Hair follicle dermal papilla cell (primary cell): ENCODE results near the genes SFXN1, NOP16 and PRELID1.

DNA sequence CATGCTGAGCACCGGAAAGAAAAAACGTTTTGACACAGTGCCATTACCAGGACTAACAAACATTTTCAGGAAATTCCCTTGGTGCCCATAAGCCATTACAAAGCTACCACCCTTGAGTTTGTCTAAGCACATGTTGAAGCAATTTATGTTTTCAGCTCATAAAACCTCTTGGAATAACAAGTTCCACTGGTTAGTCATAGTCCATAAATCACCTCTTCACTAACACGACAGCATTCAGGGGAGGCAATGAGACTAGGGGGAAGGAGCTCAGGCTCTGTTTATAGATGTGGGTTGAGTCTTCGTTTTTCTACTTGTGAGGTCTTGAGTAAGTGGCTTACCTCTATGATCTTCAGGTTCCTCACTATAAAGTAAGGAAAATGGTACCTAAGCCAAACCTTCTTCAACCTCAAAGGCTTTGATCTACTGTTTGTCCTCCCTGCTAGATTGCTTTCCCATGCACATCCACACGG, 65.5 kb downstream of the DRD1 start:
- CAGE, long polyA plus RNA: no peak

DNA sequence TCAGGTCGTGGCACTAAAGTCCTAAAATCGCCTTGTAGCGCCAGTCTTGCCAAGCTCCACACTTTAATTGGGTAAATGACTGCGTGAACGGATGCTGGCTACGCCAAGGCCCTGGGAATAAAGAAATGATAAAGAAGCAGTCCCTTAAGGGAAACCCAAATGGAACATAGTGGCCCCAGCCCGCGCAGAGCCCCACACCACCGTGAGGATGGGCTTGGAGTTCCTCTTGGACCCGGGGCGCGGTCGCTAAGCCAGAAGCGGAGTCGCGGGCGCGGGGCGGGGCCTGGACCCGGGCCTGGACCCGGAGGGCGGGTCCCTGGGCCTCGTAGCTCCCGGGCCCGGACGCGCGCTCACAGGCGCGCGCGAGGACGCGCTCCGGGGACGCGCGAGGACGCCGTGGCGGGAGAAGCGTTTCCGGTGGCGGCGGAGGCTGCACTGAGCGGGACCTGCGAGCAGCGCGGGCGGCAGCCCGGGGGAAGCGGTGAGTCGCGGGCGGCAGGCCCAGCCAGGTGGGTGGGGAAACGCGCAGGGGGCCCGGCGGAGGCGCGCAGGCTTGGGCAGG, at the start of gene SFXN1:
SFXN1 (plus strand) TSS at position 402 of the 562 bp plus-strand sequence.
- CAGE, long polyA plus RNA: no peak

DNA sequence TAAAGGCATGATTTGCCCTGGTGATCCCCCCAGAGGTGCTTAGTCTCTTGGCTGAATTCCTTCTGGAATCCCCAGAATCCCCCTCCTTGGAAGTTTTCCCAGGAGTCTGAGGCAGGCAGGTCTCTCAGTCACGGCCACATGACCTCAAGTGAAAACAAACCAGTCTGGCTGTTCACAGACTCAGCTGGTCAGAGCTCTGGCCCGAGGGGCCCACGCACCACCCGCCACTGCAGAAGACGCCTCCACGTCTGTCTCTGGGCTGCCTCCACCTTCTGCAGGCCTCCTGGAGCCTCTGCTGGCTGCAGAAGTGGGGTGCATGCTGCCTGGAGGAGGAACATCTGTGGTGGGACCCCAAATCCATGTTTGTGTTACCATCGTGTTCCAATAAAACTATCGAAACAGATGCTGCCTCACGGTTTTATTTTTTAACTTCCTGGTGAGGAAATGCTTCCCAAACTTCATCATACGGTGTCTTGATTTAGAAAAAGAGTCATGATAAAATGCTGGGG, 52.5 kb downstream of the HRH2 start:
- CAGE, long polyA plus RNA: no peak

DNA sequence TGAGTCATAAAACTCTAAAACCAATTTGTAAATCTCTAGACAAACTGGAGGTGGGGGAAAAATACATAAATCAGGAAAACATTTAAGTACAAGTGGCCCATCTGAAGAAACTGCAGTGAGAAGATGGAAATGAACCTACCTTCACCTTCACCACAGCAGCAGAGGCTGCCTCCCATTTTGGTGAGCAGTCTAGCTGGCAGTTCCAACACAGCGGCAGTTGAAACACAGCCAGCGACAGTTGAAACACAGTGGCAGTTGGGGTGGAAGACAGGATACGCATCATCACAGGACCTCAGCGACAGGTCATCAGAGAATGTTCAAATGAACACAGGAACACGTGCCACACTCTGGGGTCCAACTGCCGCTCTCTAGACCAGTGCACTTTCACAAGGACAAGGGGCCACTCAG, 53.3 kb upstream of the SIMC1 start:
- CAGE, long polyA plus RNA: no peak

DNA sequence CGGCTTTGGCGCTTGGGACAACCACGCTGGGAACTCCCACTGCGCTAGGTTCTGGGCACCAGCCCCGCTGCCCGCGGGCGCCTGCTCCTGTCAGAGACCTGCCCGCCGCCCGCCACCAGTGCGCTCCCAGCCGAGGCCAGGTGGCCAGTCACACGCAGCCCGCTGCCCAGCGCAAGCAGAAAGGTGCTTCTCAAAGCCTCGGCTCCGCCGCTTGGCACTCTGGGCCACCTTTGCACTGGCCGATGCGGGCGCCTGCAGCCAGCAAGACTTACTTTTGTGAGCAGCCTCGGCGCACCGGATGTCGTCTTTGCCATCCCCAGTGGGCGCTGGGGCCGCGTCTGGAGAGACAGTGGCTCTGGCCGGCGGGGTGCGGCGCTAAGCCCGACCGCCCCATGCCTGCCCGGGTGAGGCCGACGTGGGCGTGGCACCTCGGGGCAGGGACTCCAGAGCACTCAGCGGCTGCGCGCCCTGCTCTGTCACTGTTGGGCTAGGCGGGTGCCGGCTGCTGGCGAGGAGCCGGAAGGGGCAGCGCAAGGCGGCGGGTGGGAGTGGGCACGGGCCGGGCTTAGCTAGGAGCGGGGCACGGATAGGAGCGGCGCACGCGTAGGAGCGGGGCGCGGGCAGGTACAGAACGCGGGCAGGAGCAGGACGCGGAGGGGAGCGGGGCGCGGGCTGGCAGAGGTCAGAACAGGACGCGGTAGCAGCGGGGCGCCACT, 39.1 kb upstream of the SIMC1 start:
- CAGE, long polyA plus RNA: no peak

GRCh38 chr5:176289795-176290768, 51.9 kb downstream of the SIMC1 start:
- CAGE, long polyA plus RNA: no peak

GRCh38 chr5:176344774-176345609, 16.6 kb downstream of the KIAA1191 start:
- CAGE, long polyA plus RNA: no peak

GRCh38 chr5:176387807-176388892, at the start of gene NOP16:
TSS of gene NOP16 (minus strand) at chr5:176388598.
- CAGE, long polyA plus RNA: no peak

GRCh38 chr5:176610438-176610782, 454 bp upstream of the GPRIN1 start:
- CAGE, long polyA plus RNA: no peak

DNA sequence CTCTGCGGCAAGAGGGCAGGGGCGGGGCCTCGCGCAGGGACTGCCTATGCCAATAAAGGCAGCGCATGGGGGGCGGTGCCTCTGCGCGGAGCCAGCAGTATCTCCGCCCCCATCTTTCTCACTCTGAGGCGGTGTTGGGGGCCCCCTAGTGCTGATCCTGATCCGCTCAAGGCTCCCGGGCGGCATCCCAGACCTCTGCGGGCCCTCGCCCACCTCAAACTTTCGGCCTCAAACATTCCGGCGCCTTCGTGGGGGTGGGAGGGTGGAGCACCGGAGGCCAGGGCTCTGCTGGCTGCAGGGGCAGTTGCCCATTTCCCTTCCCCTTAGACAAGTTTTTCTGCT, 9.3 kb upstream of the GPRIN1 start:
- CAGE, long polyA plus RNA: no peak

DNA sequence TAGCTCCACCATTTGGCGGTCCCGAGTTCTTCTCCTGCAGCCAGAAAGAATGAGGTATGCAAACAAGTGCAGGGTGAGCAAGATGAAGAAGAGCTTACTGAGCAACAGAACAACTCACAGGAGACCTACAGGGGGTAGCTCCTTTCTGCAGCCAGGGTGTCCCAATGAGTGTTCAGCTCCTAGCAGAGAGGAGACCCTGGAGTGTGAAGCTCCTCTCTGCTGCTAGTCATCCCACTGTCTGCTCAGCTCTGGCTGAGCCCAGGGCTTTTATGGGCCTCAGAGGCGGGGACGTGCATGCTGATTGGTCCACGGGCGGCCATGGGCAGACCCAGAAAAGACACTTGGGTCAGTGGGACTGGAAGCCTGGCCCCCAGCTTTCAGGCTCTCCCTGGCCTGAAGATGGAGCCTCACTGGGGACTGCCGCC, 40.5 kb downstream of the TSPAN17 start:
- CAGE, long polyA plus RNA: no peak

DNA sequence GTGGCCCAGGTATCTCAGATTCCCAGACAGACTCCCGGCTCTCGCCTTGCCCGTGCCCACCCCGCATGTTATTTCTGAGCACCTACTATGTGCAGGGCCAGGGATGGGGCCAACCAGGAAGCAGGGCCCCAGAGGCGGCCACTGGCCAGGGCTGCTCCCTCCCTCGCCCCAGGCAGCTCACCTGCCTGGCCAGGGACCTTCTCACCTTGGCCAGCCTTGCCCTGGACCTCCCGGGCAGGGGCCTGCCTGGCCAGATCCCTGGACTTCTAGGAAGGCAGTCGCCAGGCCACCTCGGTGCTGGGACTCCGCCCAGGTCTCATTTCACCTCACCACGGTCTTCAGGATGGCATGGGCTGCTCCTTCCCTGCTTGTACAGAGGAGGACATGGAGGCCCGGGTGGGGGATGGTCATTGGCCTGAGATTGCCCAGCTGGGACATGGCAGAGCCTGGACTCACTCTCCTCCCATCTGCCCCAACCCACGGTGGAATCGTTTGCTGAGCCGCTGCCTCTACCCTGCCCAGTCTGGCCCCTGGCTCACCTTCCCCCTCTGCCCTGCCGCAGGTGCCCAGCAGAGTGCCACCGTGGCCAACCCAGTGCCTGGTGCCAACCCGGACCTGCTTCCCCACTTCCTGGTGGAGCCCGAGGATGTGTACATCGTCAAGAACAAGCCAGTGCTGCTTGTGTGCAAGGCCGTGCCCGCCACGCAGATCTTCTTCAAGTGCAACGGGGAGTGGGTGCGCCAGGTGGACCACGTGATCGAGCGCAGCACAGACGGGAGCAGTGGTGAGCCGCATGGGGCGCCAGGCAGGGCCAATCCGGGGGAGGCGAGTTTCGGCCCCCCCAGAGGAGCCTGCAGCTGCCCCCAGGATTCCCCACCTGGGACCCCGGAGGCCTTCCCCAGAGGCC, 36.8 kb downstream of the HK3 start:
- CAGE, long polyA plus RNA: no peak

GRCh38 chr5:176863381-176863863, 35.7 kb downstream of the HK3 start:
- CAGE, long polyA plus RNA: no peak

DNA sequence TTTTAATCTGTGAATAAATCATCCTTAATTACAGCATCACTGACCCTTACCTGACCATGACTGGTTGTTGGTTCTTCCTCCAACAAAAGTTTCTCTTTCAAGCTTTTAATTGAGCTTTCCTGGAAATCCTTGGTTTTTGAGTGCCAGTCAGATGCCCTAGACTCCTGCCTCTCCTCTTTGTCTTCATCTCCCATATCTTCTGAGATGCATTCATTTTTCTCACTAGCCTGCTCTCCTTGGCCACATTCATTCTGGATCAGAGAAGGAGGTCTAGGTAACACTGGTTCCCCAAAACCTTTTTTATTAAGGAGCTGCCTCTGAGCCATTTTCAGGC, 38.1 kb downstream of the UIMC1 start:
- CAGE, long polyA plus RNA: no peak

GRCh38 chr5:177132178-177133122, 1.1 kb upstream of the NSD1 start:
- CAGE, long polyA plus RNA: no peak

GRCh38 chr5:177299971-177300835, 3.3 kb downstream of the RAB24 start:
- CAGE, long polyA plus RNA: no peak

- CAGE, long polyA plus RNA: no peak
Measured at GRCh38 chr5:177303493-177304154, at the start of gene PRELID1. TSS of gene PRELID1 (plus strand) at chr5:177303799.

DNA sequence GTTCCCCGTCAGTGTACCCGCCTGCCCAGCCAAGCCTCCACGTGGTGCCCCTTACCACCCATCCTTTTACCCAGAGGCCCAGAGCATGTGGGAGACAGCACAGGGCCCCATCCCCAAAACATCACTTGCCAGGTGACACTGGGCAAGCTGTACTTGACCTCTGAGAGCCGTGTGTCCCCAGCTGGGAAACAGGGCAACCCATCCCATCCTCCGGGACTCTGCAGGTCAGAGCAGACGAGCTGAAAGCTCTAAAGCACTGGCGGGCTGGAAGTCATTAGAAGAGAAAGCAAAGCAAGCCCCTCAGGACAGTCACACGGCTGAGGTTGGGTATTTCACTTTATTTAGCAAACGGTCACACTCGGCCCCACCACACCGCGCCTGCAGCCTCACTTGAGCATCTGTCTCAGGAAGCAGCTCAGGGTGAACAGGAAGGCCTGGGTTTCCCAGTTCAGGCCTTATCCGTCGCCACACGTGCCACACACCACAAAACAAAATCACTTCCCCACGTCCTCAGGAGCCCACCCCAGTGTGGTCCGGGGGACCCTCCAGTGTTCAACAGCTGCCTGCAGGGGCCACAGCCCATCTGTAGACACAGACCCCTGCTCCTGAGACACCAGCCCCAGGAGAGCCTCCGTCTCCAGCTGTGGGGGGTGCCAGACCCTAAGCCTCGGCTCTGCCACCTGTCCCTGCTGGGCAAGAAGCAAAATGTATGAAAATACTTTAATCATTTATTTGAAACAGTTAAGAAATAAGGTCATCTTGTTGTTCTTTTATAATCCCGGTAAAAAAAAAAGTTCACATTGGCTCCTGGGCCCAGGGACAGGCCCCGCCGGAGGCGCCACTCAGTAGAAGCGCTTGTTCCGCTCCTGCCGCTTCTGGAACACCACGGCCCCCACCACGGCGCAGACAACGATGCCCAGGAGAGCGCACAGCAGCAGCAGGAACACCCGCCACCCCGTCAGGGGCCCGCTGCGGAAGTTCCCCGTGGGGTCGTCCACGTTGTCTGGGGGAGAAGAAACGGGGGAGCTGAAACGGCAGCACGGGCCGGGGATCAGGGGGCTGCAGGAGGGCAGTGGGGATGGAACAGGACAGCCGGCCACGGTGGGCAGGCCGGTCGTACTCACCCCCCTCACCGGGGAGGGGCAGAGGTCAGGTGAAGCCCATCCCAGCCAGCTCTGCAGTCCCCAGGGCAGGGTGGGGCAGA, 19.8 kb downstream of the LMAN2 start:
- CAGE, long polyA plus RNA: no peak

GRCh38 chr5:177338978-177339913, 12.2 kb downstream of the LMAN2 start:
- CAGE, long polyA plus RNA: no peak

- CAGE, long polyA plus RNA: no peak
Measured at GRCh38 chr5:177373748-177374649, 10.2 kb upstream of the SLC34A1 start.